Heart (tissue), 3 donors: ENCODE data around the genes CA14, MCL1 and PRUNE1.

- RAMPAGE, long total RNA, 2 experiments: no peak in any of the 2 experiments
Observed at GRCh38 chr1:149947043-149947416, 10.4 kb upstream of the MTMR11 start.

DNA sequence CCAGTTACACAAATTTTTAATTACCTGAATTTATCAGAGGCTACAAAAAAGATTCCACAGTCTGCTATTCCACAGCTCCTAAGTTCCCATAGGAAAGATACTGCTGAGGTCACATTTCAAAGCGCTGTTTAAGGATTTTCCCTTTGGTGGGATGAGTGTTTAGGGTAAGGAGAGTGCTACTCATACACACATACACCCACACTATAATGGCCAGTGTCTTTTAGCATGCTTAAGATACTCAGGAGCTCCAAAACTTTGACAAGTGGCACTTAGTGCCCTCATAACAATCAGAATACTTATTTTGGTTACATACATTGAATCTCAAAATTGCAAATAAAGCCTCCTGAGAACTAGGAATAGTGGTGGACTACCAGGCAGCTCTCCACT, 2.8 kb downstream of the OTUD7B start:
- RAMPAGE, long total RNA, 2 experiments: no peak in any of the 2 experiments

DNA sequence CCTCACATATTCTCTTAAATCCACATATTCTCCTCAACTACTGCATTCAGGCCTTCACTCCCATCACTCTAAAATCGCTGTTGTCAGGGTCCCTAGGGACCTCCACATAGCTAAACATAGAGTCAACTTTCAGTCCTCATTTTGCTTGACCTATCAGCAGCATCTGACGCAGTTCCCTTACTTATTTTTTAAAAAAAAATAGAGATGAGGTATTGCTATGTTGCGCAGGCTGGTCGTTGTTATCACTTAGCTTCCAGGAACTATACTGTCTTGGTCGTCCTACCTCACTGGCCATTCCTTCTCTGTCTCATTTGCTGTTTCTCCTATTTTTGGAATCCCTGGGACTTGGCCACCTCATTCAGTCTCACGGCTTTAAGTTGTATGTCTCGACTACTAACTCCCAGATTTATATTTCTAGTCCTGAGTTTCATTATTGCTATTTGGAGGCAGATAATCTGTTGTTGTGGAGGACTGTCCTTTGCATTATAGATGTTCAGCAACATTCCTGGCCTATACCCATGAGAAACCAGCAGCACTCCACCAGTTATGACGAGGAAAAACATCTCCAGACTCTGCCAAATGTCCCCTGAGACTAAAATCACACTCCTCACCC, 11.5 kb upstream of the PLEKHO1 start:
- RAMPAGE, long total RNA, 2 experiments: no peak in any of the 2 experiments

GRCh38 chr1:150158837-150160148, 9.6 kb downstream of the PLEKHO1 start:
- RAMPAGE, long total RNA, 2 experiments: no peak in any of the 2 experiments

- RAMPAGE, long total RNA, 2 experiments: no peak in any of the 2 experiments
Observed at GRCh38 chr1:150160511-150161547, 11.1 kb downstream of the PLEKHO1 start.

- RAMPAGE, long total RNA, 2 experiments: start-site peak on the plus strand in 2 of 2 experiments, at chr1:150257820-150258121 at its widest, 276 to 572 reads per replicate
Observed at GRCh38 chr1:150257334-150258612, at the start of gene CA14. TSS of gene CA14 (plus strand) at chr1:150257774.

DNA sequence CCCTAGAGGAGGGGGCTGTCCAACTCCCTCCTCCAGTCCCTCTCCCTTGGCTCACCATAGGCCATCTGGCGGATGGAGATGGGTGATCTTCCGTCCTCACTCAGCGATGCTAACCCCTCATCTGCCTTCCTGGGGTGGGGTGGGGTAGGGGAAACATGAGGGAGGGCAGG, 1.3 kb downstream of the APH1A start:
- RAMPAGE, long total RNA, 2 experiments: no peak in any of the 2 experiments

DNA sequence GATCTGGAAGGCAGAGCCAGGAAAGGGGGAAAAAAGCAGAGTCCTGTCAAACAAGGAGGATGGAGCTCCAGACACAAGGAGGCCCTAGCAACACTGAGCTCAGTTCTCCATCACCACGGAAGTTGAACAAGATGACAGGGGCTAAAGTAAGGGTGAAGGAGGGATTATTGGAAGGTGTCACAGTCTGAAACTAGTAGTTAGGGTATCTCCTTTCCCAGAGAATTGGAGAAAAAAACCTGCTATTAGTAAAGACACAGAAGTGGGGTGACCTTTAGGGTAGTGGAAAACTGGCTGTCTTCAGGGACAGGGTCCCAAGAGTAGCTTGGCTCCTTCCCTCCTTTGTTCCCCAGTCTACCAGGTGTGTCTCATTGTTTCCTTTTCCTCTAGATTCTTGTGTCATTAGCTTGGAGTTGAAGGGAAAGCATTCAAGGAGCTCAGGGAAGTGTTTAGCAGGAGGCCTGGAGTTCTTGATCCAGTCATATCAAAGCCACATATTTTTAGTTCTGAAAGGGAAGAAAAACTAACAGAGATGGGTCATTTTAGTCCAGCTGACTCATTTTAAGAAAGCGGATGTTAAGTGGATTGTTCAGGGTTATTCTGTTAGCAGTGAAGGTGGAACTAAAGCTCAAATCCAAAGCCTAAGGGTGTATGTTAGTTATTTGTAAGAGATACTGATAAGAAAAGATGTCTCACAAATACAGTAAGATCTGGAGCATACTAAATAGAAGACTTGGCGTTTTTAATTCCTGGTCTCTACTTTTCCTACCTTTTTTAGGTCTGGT, 619 bp downstream of the C1orf54 start:
- RAMPAGE, long total RNA, 2 experiments: no peak in any of the 2 experiments

- RAMPAGE, long total RNA, 2 experiments: no peak in any of the 2 experiments
Observed at GRCh38 chr1:150504173-150505059, 3.5 kb upstream of the ECM1 start.

GRCh38 chr1:150505357-150506029, 2.4 kb upstream of the ECM1 start:
- RAMPAGE, long total RNA, 2 experiments: no peak in any of the 2 experiments

GRCh38 chr1:150555754-150556550, 6.7 kb downstream of the ADAMTSL4 start:
- RAMPAGE, long total RNA, 2 experiments: no peak in any of the 2 experiments

GRCh38 chr1:150559620-150560416, 10.6 kb downstream of the ADAMTSL4 start:
- RAMPAGE, long total RNA, 2 experiments: no peak in any of the 2 experiments

DNA sequence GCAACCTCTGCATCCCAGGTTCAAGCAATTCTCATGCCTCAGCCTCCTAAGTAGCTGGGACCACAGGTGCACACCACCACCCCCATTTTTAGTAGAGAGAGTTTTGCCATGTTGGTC, 12.5 kb downstream of the MCL1 start:
- RAMPAGE, long total RNA, 2 experiments: no peak in any of the 2 experiments

GRCh38 chr1:150579463-150579723, at the start of gene MCL1:
TSS of gene MCL1 (minus strand) at chr1:150579610.
- RAMPAGE, long total RNA, 2 experiments: start-site peak on the minus strand in 1 of 2 experiments, at chr1:150579597-150579603 at its widest, 153 reads per replicate

DNA sequence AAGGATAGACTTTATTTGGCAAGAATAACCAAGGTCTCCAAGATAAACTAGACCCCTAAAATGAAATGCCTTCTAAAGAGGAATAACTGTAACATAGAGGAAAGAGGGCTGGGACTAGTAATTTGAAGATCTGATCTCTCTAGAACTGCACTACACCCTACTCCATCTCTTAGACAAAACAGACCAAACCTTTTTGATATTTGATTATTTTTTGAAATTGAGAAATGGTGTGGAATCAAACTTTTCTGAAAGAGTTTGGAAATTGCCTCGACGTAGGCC, 900 bp downstream of the ARNT start:
- RAMPAGE, long total RNA, 2 experiments: no peak in any of the 2 experiments

DNA sequence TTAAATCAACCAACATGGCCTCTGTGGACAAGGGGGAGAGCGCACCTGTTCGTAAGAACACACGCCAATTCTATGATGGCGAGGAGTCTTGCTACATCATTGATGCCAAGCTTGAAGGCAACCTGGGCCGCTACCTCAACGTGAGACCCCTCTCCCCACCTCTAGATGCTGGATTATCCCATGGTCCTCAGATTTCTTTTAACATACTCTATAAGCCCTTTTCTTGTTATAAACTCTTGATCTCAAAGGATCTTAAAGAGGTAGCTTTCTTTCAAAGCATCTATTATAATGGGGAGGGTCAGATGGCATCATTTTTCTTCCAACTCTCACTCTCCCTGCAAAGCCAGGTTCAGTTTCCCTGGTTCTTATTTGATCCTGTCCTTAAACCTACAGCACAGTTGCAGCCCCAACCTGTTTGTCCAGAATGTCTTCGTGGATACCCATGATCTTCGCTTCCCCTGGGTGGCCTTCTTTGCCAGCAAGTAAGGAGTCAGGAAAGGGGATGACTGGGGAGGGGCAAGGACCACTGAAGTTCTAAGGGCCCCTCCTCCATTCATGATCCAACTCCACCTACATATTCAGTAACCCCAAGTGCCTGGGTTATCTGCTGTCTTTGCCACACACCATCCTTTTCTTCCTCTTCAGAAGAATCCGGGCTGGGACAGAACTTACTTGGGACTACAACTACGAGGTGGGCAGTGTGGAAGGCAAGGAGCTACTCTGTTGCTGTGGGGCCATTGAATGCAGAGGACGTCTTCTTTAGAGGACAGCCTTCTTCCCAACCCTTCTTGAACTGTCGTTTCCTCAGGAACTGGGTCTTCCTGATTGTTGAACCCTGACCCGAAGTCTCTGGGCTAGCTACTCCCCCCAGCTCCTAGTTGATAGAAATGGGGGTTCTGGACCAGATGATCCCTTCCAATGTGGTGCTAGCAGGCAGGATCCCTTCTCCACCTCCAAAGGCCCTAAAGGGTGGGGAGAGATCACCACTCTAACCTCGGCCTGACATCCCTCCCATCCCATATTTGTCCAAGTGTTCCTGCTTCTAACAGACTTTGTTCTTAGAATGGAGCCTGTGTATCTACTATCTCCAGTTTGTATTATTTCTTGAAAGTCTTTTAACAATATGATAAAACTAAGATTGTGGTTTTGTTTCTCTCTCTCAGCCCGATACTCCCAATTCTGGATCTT, 10.6 kb downstream of the CERS2 start:
- RAMPAGE, long total RNA, 2 experiments: no peak in any of the 2 experiments

DNA sequence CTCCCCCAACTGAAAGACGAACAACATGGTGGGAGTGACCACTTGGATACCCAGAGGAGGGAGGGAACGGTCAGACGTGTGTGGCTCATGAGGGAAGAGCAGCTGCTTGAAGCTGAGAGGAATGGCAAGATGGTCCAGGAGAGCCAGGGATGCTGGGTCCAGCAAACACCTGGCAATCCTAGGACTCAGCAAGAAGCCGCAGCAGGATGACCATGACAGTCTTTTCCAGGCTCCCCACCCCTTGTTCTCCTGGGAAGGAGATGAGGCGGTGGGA, 3.8 kb downstream of the CERS2 start:
- RAMPAGE, long total RNA, 2 experiments: no peak in any of the 2 experiments

GRCh38 chr1:150978851-150979481, 3.1 kb upstream of the ANXA9 start:
- RAMPAGE, long total RNA, 2 experiments: no peak in any of the 2 experiments

GRCh38 chr1:151008060-151008890, at the start of gene PRUNE1:
TSS of gene PRUNE1 (plus strand) at chr1:151008449.
- RAMPAGE, long total RNA, 2 experiments: no peak in any of the 2 experiments

DNA sequence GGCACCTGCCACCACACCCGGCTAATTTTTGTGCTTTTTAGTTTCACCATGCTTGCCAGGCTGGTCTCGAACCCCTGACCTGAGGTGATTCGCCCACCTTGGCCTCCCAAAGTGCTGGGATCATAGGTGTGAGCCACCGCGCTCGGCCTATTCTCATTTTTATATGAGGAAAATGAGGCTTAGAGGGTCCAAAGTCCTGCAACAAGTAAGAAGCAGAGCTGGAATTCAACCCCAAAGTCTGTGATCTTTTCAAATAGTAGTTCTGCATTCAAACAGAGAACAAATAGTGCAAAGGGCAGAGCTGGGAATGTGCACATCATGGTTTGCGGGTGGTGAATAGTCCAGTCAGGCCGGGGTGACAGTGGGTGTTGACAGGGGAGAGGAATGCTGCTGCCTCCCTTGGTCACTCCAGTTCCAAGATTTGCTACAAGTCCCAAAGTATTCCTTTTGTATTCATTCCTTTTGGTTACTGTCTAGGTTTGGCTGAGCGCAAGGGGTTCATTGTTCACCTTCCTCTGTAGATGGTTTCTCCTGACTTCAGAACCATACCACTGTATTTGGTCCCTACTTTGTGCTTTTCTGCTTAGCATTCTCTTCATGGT, 4.8 kb downstream of the PRUNE1 start:
- RAMPAGE, long total RNA, 2 experiments: no peak in any of the 2 experiments